Esophagus muscularis mucosa (tissue), 4 donors: Measurements from ENCODE around the genes TOPORS and ANKRD18B.

GRCh38 chr9:32552072-32553124 lies at the start of gene TOPORS:
TOPORS (minus strand) TSS chr9:32552586.
- PRO-cap: bidirectional peak, plus-strand start at chr9:32552327, minus-strand start at chr9:32552275; unidirectional peak, minus-strand start at chr9:32552586
- RAMPAGE, long total RNA, 4 experiments: start-site peak on the plus strand in 4 of 4 experiments, at chr9:32552327-32552333 at its widest, 95 to 139 reads per replicate; start-site peak on the minus strand in 3 of 4 experiments, at chr9:32552566-32552608 at its widest, 154 to 166 reads per replicate

GRCh38 chr9:33044041-33044682 lies 19.1 kb downstream of the DNAJA1 start:
- PRO-cap: bidirectional peak, plus-strand start at chr9:33044351, minus-strand start at chr9:33044209; bidirectional peak, plus-strand start at chr9:33044582, minus-strand start at chr9:33044465
- RAMPAGE, long total RNA, 4 experiments: no peak in any of the 4 experiments

DNA sequence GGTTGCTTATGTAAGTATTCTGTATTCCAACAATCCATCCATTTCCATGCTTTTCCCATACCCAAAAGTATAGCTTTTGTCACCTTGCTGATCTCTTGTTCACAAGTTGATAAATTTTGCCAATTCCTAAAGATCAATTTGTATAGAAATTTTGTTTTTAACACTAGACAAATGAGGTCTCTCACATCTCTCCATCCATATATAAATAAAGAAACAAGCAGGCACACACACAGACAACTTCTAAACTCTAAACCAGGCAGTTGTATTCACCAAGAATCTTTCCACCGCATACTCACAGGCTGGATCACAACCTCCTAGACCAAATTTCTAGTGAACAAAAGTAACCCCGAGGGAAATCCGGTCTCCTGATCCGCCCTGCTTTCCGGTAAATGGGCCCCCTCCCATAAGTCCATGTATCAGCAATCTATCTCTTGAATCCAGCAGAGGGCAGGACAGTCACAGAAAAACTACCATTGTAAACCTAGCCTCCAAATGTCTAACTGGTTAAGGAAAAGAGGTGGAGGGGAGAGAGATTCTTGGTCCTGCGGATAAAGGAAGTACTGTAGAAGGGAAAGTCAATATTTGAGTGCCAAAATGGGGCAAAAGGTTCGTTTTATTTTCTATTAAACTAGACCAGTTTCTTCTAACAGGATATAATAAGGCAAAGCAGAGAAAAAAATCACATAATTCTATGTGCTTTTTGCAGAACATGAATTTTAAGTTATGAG lies 4.7 kb upstream of the SMU1 start:
- PRO-cap: unidirectional peak, minus-strand start at position 294 of the sequence
- RAMPAGE, long total RNA, 4 experiments: no peak in any of the 4 experiments

GRCh38 chr9:33113631-33114459 lies 37.4 kb upstream of the SMU1 start:
- PRO-cap: no peak
- RAMPAGE, long total RNA, 4 experiments: no peak in any of the 4 experiments

GRCh38 chr9:33120249-33120860 lies 43.9 kb upstream of the SMU1 start:
- PRO-cap: no peak
- RAMPAGE, long total RNA, 4 experiments: no peak in any of the 4 experiments

- PRO-cap: no peak
- RAMPAGE, long total RNA, 4 experiments: no peak in any of the 4 experiments
Observed at GRCh38 chr9:33262627-33263031, 1.9 kb downstream of the BAG1 start.

DNA sequence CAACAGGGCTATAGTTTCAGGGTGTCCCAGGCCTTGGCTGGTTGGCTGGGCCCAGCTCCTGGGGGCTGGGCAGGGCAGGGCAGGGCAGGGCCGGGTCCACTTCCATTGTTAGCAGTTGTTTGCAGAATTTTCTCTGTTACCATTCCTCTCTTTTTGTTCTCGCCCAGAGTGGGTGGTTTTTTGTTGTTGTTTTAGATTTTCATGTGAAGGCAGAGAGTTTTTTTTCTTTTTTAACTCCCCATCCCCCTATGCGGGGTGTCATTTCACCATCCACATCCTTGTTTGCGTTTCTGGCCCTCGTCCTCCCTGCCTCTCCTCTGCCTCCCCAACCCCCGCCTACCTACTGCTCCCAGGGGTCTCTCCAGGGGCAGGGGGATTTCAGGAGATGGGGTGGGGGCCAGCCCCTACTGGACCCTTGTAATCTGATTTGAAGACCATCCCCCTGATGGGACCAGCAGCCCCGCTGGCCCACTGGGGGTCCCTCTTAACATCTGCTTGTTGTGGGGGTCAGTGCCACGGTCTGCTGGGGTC lies 1.8 kb upstream of the NFX1 start:
- PRO-cap: no peak
- RAMPAGE, long total RNA, 4 experiments: no peak in any of the 4 experiments

- PRO-cap: bidirectional peak, plus-strand start at chr9:33291015, minus-strand start at chr9:33290876
- RAMPAGE, long total RNA, 4 experiments: start-site peak on the minus strand in 1 of 4 experiments, at chr9:33290870-33290892 at its widest, 9 reads per replicate
Observed at GRCh38 chr9:33290773-33291428, 585 bp downstream of the NFX1 start.

- PRO-cap: no peak
- RAMPAGE, long total RNA, 4 experiments: no peak in any of the 4 experiments
Observed at GRCh38 chr9:33350345-33350748, 52.0 kb downstream of the AQP7 start.

DNA sequence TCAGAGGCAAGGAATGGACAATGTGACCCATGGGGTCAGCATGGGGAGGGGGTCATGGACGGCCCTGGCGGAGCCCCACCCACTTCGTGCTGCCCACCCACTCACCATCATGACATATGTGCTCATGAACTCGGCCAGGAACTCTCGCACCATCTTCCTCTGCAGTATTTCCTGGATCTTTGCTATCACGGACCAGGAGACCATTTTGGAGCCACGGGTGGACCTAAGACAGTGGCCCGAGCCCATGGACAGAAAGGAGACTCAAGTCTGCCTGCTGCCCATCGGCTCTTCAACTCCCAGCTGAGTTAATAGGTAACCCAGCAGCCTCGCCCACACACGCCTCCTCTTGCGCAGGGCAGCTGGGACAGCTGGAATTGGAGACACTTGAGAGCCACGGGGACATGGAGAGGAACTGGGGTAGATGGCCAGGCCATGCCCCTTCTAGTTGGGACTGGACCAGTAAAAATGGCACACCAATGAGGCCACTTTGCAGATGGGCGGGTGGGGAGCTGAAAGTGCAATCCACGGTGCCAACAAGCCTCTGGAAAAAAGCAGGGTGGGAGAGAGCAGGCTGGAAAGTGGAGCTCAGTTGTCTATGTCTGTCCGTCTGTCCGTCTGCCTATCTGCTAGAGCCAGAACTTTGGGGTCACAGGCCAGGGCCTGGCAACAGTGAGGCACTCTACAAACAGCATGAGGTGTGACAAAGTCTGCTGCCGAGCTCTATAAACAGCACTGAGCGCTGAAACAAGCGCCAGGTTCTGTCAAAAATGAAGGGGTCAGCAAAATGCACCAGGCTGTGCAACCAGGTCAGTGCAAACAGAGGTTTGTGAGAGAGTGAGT lies 7.2 kb downstream of the AQP7 start:
- PRO-cap: unidirectional peak, minus-strand start at position 307 of the sequence
- RAMPAGE, long total RNA, 4 experiments: no peak in any of the 4 experiments

GRCh38 chr9:33523884-33525053 lies at the start of gene ANKRD18B:
ANKRD18B (plus strand) TSS chr9:33524251.
- PRO-cap: no peak
- RAMPAGE, long total RNA, 4 experiments: no peak in any of the 4 experiments

DNA sequence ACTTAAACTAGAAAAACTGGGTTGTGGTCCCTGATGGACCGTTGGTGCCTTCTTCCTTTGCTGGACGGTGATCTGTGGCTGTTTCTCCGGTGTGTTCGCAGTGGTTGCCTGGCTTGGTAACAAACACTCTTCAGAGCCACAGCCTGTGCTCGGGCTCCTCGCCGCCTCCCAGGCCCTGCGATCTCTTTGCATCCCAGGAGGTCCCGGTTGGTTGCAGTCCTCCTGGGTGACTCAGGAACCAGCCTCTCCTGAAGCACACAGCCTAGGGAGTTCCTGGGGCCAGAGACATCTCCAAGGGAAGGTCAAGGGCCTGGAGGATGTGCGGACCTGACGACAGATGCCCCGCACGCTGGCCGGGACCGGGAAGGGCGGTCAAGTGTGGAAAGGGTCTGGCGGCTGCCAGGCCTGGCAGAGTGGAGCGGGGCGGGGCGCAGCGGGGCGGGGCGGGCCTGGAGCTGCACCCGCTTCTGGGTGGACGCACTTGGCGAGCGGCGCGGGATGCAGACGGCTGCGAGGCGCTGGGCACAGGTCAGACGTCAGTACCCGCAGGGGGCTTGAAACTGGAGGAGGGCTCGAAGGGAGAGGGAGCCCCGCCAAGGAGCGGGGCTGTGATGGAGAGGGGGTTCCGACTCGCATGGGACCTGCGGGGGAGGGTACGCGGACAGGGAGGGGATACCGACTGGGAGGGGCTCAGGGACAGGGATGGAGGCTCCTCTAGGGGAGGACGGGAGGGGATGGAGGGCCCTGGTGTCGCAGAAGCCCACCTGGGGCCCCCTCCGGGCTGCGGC lies 45.0 kb upstream of the PRSS3 start:
- PRO-cap: no peak
- RAMPAGE, long total RNA, 4 experiments: start-site peak on the plus strand in 1 of 4 experiments, centred at position 477 of the sequence, 27 reads per replicate

GRCh38 chr9:33836927-33837552 lies 20.1 kb downstream of the UBE2R2 start:
- PRO-cap: no peak
- RAMPAGE, long total RNA, 4 experiments: no peak in any of the 4 experiments

DNA sequence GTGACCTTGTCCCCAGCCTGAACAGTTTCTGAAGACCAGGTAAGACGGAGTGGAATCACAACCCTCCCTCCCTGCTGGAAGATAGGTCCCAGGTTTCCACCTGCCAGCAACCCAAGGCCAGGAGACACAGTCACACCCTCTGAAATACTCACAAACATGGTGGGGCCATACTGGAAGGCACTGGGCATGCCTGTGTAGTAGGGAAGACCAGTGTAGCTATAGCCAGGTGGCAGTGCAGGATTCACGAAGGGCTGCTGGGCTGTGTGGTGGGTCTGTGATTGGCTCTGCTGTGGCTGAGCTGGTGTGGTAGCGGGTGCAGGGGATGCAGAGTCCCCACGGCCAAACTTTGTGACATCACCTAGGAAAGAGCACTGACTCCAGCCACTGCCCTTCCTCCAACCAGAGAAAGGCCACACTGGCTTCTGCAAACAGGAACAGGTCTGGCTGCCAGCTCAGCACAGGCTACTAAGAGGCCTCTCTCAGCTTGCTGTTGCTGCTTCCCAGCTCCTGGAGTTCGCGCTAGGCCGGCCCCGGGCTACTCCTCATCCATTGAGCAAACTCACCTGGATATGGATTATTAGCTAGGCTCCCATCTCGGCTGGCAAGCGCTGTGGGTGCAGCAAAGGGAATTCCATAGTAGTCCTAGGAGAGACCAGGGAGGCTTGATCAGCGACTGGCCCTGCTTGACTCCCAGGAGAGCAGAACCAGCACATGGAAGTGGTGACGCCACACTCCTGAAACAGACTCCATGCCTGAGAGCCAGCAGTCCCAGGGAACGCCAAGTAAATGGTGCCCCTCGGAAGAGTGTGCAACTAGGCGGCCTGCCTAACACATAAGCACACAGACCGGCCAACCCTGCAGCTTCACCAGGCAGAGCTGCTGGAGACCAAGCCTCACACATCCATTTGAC lies 106.9 kb downstream of the UBE2R2 start:
- PRO-cap: no peak
- RAMPAGE, long total RNA, 4 experiments: no peak in any of the 4 experiments

DNA sequence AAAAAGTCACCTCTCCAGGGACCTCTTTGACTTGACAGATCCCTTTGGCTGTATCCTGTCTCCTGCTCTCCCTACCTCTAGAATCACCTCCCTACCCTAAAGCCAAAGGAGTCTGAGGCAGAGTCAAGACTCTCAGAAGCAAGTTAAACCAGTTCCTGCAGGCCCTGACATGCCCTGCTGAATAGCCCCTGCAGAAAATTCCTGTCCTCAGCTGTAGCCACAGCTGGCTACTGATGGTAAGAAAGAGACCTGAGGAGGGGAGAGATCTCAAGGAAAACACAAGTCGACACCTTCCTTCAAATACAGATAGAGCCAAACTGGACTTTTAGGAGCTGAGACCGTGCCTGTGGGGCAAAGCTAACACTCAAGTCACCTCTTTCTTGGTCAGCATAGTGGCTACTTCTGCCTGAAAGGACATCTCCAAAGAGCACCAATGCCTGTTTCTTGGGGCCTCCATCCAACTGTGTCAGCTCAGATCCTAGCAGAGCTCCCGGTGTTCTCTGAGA lies 23.8 kb upstream of the UBAP2 start:
- PRO-cap: no peak
- RAMPAGE, long total RNA, 4 experiments: no peak in any of the 4 experiments

DNA sequence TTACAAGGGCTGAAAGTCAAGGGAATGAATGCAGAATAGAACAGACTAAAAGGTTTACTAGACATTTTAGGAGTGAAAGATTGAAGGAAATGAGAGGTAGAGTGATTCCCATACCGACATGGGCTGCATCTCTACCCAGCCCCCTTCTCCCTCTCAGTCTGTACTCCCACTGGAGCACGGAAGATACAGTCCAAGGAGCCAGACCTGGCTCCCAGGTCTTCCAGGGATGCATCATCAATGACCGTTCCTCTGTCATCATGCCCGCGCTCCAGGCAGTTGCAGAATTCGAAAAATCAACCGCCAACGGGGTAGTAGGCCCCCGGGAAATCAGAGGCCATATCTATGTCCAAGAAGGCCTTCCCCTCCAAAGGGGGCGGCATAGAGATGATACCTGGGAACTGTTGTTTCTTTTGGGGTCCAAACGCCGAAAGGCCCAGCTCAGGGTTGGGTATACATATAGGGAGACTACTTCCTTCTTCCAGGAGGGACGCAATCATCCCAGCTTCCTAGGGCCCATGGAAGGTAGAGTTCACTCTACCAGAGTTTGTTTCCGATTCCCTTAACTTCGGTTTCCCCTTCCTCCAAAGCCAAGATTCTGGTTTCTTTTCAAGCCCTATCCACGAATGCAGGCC lies 891 bp downstream of the DCAF12 start:
- PRO-cap: no peak
- RAMPAGE, long total RNA, 4 experiments: no peak in any of the 4 experiments

- PRO-cap: no peak
- RAMPAGE, long total RNA, 4 experiments: no peak in any of the 4 experiments
Observed at GRCh38 chr9:34171723-34172194, 7.1 kb upstream of the UBAP1 start.

GRCh38 chr9:34193588-34194286 lies 14.9 kb downstream of the UBAP1 start:
- PRO-cap: no peak
- RAMPAGE, long total RNA, 4 experiments: no peak in any of the 4 experiments

- PRO-cap: no peak
- RAMPAGE, long total RNA, 4 experiments: no peak in any of the 4 experiments
Observed at GRCh38 chr9:34338507-34339138, 9.3 kb downstream of the NUDT2 start.

DNA sequence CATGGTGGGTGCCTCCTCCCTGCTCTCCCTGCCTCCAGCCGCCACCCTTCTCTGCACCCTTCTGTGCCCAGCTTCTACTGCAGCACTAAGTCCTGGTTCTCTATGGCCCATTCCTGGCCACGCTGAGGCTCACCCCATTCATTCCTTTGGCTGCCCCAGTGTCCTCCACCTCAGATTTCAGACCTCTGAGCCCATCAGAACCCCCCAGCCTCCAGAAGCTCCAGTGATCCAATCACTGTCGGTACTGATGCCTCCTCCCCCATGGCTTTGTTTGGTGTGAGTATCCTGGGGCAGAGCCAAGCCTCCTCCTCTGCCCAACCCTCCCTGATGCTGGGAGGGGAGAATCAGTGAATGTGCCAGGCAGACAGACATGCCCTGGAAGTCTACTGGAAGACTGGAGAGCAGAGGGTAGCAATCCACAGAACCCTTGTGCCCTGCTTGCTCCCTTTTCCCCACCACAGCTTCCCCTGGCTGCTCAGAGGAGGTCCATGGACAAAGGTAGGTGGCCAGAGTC lies 1.8 kb upstream of the ARID3C start:
- PRO-cap: no peak
- RAMPAGE, long total RNA, 4 experiments: no peak in any of the 4 experiments